ENCODE measurements around the genes HIVEP3 and ZMYND12.

DNA sequence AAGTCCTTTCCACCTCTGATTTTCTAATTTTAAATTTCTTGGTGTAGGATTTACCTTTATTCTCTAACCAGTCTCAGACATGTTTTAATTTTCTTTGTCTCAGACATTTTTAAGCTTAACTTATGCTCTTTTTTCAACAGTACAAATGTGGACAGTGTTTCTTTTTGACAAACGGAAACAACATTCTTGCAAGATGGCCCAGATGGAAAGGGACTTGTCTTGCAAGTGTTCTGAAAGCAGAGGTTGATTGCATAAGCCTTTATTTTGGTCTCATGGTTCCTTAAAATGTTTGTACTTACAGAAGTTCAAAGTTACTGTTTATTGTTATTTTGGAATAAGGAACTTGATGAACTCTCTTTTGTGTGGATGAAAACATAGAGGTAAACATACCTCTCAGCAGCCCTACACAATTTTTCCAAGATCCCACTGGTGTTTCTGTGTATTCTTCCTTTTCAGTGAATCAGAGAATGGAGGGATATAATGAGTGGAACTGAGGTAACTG, 22.9 kb downstream of the SMAP2 start:
- PRO-cap: no peak

DNA sequence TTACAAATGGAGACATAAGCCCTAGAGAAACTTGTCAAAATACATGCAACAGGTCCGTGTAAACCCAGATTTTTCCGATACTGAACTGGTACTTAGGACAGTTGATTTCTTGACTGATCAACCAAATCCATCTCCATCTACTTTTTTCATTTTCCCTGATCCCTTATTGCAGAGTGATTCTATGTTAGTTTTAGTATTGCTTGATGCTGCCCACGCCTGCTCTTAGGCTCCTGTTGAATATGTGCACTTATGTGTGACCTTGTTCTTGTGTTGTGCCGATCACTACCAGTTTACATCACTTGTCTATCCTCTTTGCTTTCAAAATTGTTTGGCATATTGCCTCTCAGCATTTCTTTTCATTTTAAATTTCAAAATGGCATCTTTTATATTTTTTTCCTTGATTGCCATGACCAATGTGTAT, 28.2 kb downstream of the SMAP2 start:
- PRO-cap: no peak

DNA sequence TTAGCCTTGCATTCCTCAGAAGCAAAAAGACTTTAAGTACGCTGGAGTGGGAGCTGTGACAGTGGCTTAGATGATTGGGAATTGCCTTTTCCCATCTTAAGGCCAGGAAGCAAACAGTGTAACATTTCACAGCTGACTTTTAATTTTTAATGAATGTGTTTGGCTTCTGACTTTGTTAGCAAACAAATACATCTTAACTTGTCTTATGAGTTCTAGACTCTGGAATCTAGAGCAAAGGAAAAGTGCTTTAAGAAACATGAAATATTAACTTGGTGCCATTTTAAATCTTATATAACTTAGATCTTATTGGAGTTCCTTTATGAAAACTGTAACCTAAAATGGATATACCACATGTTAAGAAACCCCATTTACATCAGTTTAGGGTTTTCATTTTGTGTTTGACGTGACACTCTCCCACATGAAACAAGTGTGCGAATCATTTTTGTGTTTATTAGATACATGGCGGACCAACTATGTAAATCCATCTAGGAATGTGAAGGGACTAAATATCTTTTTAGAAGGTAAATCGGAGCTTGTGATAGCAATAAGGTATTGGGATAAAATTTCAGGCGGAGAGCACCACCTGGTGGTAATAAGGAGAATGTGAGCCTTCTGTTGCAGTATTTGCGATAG, 31.0 kb downstream of the SMAP2 start:
- PRO-cap: no peak

DNA sequence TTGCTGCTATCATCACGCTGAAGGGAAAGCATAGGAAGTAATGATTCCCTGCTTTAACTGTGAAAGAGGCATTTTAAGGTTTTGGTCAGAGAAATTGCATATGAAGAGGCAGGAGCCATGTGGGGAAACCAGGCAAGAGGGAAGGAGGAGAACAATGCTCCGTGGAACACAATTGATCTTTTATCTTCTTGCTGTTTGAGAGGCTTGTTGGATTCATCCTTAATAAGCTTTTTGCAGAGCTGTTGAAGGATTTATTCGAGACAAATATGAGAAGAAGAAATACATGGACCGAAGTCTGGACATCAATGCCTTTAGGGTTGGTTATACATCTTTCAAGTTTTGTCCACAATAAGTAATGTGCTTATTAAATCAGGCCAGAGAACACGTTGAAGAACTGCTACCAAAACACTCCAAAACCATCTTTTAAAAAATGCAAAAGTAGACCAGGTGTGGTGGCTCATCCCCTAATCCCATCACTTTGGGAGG, 36.0 kb downstream of the SMAP2 start:
- PRO-cap: no peak

DNA sequence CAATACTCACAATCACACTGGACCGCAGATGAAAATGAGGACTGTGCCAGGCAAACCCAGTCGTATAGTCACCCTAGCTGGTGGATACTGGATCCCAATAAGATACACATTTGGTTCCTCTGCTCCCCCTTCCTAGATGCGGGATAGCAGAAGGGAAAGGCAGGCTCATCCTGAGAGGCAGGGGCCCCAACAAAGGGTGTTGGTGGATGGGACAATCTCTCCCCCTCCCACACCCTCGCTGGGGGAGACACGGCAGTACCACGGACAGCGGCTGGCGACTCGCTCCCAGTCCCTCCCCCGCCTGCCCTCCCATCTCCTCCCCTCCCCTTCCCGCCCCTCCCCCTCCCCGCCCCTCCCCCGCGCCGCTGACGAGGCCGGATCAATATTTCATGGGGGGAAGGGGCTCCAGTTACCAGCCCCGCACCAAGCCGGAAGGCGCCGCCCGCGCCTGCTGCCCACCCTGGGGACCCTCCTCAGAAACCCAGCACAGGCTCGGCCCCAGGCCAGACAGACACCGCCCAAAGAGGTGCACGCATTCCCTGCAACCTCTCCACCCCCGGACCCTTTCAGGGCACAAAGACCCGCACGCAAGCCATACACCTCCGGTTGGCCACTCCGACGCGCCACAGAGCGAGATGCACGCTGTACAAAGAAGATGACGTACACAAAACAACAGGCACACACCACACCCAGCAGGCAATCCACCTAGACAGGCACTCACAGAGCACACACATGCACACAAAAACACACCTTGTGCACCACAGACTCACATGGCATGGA, 11.5 kb downstream of the RIMS3 start:
- PRO-cap: no peak

- PRO-cap: no peak
These were observed 44.5 kb downstream of the NFYC start for GRCh38 chr1:40735952-40736483.

- PRO-cap: no peak
These were observed 17.7 kb downstream of the CTPS1 start for GRCh38 chr1:40997032-40997816.

GRCh38 chr1:41013609-41014274, 7.8 kb downstream of the SLFNL1 start:
- PRO-cap: no peak

DNA sequence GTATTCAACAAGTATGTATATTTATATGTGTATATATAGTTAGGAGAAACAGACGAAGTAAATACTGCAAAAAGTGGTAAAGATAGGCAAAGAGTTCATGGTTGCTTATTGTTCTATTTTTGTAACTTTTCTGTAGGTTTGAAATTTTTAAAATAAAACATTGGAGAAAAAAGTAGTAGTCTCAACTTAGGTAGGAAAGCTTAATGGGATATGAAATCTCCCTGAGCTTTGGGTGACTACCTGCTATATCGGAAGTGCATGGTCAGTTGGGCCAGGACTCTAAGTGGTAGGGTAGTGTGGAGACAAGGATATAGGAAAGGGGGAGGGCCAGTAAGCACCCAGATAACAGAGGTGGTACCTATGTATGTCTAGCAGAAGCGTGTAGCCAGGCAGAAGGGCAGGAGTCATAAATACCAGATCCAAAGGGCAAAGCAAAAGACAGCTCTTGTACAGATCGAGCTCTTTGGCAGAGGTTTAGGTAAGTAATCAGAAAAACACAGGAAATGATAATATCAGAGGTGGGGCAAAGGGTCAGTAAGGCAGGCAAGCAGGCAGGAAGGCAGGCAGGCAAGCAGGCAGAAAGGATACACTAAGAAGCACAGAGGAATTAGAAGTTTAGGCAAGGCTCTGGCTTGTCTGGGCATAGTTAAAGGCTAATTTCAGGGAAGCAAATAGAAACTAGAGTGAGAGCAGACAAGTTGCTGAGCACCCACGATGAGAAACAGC, 22.5 kb upstream of the SLFNL1 start:
- PRO-cap: no peak

GRCh38 chr1:41045386-41046257, 24.1 kb upstream of the SLFNL1 start:
- PRO-cap: no peak

DNA sequence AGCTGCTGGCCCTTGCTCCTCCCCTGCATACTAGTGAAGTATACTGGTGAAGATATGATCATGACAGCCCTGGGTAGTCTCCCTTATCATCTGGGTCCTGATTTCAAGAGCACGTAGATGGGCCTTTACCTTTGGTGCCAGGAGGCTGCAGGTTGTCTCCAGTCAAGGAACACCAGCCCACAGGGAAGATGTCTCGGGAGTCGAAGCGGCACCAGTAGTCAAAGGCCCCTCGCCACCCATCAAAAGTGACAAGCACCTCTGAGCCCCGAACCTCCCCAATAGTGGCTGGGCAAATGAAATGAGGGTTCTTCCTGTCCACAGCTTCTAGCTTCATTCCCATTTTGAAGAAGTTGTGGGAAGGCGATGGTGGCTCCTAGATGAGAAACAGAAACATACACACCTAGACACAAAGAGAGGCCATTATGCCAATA, 91.6 kb upstream of the SLFNL1 start:
- PRO-cap: no peak

DNA sequence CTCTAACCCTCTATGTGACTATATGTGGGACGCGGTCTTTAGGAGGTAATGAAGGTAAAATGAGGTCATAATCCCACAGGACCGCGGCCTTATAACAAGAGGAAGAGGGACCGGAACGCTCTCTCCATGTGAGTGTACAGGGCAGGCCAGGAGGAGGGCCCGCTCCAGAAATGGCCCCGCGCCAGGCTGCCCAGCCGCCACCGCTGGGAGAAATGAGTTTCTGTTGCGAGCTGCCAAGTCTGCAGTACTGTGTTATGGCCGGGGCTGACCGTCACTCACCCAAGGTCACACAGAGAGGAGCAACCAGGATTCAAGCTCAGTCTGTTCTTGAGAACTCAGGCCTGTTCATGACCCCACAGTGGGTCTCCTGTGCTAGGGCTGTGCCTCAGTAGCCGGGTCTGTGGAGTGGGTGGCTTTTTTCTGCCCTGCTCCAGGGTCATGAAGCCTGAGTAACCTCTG, 52.1 kb downstream of the EDN2 start:
- PRO-cap: no peak

GRCh38 chr1:41455590-41456238, 28.8 kb downstream of the EDN2 start:
- PRO-cap: no peak

DNA sequence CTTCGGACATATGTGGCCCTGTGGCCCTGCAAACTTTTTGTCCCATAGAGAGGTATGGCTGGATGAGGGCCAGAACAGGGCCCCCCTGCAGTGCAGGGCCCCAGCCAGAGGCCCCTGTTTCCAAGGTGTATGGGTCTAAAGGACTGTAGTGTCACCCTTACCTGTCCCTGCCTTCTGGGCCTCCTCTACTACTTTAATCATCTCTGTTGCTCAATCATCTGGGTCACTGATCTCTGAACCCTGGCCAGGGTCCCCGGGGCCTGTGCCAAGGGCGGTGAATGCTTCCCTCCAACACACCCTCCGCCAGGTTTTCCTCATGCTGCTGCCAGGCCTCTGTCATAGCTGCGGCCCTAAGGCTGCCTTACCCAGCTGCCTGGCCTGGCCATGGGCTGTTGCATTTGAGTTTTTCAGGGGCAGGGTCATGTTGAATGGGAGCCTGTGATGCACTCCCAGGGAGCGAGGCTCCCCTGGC, 7.8 kb downstream of the EDN2 start:
- PRO-cap: no peak

DNA sequence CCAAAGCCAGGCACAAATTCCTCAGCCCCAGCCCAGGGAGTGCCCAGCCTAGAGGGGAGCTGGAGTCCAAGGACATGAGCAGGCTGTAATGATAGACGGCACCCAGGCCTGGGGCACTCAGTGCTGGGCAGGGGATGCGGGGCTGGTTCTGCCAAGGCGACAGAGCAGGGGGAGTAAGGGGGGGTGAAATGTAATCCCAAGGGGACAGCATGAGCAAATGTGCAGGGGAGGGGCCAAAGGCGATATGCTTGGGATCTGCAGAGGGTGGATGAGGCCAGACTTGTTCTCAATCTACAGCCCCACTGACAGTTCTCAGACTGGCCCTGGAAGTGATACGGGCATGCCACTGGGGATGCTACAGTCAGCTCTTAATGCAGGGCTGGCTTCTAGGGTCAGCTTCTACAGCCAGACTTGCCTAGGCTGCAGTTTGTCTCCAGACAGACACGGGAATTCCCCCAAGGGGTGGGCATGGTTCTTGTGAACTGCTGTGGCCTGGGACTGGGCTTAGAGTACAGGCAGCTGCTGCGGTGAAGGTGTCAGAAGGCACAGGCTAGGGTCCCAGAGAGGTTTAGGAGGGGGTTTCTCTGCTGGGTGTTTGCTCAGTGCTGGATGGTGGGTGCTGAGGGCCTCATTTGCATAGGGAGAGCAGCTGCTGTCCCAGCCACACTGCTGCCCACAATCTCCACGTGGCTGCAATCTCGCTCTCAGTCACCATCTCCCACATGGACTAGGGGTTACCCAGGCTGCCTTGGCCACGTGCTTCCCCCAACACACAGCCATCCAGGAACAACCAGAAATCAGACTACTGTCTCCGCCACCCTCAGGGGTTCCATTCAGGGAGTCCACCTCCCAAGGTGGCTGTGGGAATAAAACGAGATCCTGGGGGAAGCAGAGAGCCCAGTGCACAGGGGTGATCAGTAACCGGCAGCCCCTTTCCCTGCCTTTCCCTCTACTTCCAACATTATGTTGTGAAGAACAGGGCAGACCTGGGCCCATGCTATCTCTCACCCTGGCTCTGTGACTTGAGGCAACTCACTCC, 190.1 kb downstream of the HIVEP3 start:
- PRO-cap: no peak

GRCh38 chr1:41918571-41919142, at the start of gene HIVEP3:
Gene HIVEP3, minus strand, starts transcription at chr1:41918922.
- PRO-cap: no peak

GRCh38 chr1:42130079-42130343, 23.2 kb upstream of the GUCA2B start:
- PRO-cap: no peak

GRCh38 chr1:42172291-42173148, 8.0 kb upstream of the GUCA2A start:
- PRO-cap: no peak

GRCh38 chr1:42223228-42223940, 58.8 kb upstream of the GUCA2A start:
- PRO-cap: no peak

GRCh38 chr1:42455784-42456147, at the start of gene ZMYND12:
Gene ZMYND12, minus strand, starts transcription at chr1:42456022.
- PRO-cap: bidirectional peak, plus-strand start at chr1:42456106, minus-strand start at chr1:42456022

Measured in LUHMES (cell line).